Metastatic Breast Carcinoma in the Brain (tissue), 10 donors: ENCODE measurements around a stretch of chr6.

DNA sequence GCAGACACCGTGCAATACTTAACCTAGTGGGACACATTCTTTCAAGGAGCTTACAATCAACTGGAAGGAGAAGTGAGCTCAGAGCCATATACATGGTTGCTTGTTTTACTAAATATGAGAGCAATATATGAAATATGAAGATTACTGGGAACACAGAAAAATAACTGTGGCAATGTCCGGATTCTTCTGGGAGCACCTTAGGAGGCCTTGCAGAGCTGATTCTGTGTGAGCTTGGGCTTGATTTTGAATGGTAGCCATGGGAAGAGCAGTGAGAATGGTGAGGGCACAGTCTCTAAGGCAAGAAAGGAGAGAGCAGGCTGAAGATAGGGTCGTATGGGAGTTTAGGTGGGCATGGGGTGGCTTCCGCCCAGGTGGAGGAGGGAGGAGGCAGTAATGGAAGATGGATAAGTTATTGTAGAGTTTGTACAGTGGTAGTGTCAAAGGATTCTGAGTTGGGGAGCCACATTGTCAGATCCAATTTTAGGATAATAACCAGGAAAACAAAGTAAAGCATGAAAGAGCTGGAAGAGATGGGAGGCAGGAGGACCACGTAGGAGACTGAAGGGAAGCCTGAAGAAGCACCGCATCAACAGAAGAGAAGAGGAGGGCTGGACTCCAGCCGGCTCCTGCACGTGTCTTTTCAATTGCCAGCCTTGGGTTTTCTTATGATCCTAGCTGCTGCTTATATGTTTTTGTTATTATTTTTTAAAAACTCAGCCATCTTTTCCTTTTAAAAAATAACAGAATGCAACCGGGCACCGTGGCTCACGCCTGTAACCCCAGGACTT is 22.1 kb downstream of the CD83 start:
- PRO-cap, 10 experiments: no peak in any of the 10 experiments

DNA sequence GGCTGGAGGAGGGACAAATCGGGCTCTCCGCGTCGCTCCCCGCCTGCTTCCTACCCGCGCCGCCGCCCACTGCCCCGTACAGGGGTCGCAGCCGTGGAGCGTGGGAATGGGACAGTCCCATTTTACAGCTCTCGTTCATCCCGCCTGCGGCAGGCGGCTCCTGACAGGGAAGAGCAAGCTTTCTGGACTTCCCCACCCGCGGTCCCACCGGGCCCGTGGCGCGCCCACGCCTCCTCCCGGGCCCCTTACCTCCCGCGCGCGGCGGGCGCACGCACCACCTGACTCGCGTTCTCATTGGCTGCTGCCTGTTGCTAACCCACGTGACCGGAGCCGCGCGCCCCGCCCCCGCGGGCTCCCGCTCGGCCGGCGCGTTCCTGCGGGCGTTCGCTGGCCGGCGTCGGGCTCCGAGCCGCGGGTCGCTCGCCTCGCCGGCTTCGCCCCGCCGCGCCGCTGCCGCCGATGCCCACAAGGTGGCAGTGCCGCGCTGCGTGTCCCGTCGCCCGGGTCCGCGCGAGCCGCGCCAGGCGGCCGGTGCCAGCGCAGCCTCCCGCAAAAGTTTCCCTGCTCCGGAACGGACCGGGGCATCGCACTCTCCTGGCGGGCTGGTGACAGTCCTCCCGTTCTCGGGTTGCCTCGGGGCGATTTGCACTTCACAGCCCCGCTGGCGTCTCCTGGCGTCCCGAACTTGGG is 93.4 kb downstream of the CD83 start:
- PRO-cap, 10 experiments: peak in 10 of 10 experiments; most common plus-strand start position 383 of the sequence (in 4); most common minus-strand start position 217 of the sequence (in 4)

DNA sequence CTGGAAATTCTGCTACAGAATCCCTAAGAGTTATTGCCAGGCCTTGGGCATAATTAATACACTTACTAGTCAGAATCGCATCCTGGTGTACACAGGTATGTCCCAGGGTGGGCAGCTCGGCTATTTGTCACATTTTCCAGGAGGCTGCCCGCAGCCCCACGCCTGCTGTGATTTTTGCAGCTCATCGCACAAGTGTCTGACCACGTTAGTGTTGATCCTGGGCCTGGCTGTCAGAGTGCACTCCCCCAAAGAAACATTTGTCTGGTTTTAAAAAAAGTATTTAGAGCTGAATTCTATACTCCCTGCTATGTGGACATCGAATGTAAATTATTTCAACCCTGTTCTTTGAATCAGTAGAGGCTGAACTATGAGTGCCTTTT is 105.4 kb downstream of the CD83 start:
- PRO-cap, 10 experiments: no peak in any of the 10 experiments

- PRO-cap, 10 experiments: no peak in any of the 10 experiments
Measured at GRCh38 chr6:14269341-14269955, 151.9 kb downstream of the CD83 start.

DNA sequence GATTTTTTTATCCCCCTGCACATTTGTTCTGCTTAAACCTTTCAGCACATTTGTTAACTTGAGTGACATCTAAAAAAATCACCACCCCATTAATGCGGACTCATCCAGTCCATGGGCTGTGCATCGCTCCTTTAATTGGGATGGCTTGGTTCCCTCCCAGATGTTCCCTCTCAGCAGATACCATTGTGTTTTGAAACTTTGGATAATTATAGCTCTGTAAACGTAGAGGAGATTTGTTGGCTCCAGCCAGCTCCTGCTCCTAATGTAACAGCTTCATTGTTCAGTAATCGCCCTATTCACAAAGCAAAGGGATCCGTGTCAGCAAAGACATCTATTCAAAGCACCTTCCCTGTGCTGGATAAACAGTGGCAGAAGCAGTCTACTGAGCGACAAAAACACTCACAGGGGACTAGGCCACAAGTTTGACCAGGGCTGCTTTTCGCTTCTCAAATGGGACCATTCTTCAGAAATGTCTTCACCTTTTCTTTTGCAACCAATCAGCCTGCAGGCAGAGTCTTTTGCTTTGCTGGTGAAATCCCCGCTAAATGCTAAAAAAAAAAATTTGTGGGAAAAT is 323.9 kb downstream of the CD83 start:
- PRO-cap, 10 experiments: no peak in any of the 10 experiments

DNA sequence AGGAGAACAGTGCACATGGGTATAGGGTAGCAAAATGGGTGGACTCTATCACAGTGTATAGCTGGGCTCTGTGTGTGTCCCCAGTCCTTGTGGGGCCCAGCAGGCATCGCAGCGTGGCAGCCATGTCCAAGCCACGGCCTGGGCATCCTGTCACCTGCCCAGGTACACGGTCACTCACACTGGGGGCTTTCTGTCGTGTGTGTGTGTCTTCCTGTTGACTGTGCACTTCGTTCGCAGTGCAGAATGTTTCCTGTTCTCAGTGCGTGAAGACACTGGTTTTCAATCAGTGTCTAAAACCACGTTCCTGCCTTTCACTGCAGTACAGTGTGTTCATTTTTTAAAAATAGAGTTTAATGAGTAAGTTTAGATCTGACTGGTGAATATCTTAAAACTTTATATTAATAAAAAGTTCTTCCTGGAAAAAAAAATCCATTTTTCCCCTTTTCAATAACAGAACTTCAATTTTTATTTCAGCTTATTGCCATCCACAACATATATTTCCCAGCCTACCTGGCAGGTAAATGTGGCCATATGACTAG is 523.1 kb upstream of the JARID2 start:
- PRO-cap, 10 experiments: no peak in any of the 10 experiments

DNA sequence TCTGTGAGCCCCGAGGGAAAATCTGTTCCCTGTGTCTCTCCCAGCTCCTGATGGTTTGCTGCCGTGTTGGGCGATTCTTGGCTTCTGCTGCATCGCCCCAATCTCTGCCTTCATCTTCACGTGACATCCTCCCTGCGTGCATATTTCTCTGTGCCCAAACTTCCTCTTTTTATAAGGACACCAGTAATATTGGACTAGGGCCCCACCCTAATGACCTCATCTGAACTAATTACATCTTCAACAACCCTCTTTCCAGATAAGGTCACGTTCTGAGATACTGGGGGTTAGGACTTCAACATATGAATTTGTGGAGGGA is 355.7 kb upstream of the JARID2 start:
- PRO-cap, 10 experiments: peak in 1 of 10 experiments; most common minus-strand start position 86 of the sequence (in 1)

DNA sequence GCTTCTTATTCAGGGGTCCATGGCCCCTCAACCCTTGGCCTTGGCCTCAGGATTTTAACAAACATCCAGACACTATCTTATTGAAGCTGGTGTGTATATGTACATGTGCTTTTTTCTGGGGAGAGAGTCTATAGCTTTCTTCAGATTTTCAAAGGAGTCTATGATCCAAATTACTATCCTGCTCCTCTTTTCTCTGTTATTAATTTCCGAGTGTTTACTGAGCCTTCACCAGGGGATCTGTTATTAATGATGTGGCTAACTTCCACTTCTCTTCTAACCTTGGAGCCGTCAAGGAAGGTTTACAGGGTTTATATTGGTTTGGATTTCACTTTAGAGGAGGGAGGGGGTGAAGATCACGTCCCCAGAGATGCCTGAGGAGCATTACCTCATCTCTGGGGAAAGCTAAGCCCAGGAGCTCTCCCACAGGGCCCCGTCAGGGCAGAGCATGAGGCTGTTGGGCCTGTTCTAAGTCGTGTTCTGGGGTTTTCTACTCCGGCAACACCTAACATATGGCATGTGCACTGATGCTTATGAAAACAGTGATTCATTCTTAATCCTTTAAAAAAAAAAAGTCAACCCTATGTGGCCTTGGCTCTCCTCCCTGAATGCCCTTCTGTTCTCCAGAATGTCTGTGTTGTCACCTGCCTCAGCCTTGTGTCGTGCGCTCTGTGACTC is 97.6 kb upstream of the JARID2 start:
- PRO-cap, 10 experiments: peak in 1 of 10 experiments; most common minus-strand start position 479 of the sequence (in 1)

DNA sequence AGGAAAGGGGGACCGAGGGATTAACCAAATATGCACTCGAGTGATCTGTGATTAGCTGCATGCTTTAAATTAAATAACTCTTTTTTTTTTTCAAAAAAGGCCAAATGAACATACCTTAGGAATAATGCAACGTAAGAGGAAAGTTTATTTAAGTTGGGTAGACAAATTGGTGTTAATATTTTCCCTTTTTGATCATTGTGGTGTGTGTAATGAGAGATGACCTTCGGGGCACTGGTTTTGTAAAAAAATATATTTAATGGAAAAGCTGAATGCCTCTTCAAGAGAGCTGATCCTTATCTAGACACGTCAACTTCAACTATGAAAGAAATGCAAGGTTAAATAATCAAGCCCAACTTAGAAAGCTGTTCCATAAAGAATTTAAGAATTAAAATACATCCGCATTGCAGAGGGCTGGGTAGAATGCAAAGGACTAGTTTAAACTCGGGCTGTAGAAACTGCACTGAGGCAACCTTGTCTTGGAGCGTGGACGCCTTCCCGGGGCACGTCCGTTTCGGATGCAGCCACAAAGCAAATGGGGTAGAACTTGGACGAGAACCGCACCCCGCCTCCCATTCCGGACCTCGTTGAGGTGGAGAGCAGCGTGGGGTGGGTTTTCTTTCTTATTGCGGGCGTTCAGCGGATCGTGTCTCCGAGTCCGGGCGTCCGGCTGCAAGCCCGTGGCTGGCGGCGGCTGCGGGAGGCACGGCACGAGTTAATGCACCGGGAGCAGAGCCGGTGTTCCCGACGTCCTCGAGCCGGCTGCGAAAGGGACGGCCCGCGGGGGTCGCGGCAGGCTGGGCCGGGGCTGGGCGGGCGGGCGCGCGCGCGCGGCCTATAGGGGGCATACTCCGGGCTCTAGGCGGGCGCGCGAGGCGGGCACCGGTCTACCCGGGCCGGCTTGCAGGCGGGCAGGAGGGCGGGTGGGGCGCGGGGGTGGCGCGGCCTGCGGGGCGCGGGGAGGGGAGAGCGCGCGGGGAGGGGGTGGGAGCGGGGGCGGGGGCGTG is 1.9 kb downstream of the JARID2 start:
- PRO-cap, 10 experiments: peak in 9 of 10 experiments; most common plus-strand start position 401 of the sequence (in 6); most common minus-strand start position 533 of the sequence (in 6)

GRCh38 chr6:15253575-15254746 is 8.1 kb downstream of the JARID2 start:
- PRO-cap, 10 experiments: no peak in any of the 10 experiments

DNA sequence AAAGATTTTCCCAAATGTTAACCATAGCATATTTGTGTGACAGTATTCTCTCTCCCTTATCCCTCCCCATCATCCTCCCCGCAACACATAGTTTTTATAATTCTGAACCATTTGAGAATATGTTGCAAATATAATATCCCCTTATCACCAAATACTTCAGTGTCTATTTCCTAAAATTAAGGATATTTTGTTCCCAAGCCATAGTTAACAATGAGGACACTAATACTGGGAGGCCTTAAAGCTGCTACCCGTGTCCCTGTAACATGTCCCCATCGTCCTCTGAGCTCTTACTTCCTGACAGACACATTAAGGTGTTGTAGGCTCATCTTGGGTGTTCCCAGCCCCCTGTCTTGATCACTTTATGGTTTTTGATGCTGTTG is 50.6 kb downstream of the JARID2 start:
- PRO-cap, 10 experiments: no peak in any of the 10 experiments

GRCh38 chr6:15298939-15299480 is 53.1 kb downstream of the JARID2 start:
- PRO-cap, 10 experiments: no peak in any of the 10 experiments

DNA sequence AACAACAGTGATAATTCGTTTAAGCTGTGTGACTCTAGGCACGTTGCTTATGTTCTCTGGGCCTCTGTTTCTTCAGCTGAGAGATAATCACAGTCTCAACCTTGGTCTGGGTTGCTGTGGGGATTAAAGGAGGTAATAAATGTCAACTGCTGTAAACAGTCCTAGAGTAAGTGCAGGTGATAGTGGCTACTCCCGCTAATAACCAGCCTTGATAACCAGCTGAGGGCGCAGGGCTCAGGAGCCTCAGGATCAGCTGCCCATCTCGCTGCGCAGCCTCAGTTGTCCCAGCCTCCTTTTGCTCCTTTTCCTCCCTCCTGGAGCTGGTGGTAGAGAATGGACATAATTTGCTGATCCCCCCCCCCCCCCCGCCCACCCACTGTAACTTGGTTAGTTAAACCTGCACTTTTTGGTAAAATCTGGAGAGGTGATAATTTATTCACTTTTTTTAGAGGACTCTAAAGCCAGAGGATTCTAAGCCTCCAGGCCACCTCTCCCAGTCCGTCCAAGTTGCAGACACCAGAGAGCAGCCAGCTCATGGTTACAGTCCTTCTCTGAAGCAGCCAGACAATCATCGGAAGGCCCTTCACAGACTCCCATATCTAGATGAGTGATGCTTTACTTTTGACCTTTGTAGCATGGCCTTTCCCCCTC is 58.2 kb downstream of the JARID2 start:
- PRO-cap, 10 experiments: no peak in any of the 10 experiments

DNA sequence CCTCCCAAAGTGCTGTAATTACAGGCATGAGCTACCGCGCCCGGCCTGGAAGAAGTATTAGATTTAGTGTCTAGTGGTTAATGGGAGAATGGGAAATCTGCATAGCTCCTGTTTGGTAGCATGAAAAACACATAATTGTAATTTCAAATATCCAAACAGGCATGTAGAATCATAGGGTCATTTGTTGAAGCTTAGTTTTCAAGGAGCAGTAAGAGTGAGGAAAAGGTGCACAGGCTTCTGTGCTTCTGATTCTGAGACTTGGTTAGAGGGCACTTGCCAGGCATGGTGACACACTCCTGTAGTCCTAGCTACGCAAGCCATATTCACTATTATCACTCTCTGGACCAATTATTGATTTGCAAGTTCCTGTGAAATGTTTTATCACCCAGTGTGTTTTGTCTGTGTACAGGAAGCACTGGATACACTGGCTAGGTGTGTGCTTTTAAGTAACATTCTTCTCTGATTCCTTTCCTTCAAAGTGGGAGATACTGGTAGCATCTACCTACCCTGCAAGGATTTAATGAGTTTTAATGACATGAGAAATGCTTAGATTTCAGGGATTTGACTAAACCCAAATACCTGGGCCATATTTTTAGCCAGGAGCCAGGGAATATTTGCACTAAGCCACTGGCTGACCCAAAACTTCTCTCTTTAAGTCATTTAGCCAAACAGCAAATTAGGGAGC is 76.3 kb downstream of the JARID2 start:
- PRO-cap, 10 experiments: no peak in any of the 10 experiments

GRCh38 chr6:15350695-15351137 is 104.8 kb downstream of the JARID2 start:
- PRO-cap, 10 experiments: no peak in any of the 10 experiments

DNA sequence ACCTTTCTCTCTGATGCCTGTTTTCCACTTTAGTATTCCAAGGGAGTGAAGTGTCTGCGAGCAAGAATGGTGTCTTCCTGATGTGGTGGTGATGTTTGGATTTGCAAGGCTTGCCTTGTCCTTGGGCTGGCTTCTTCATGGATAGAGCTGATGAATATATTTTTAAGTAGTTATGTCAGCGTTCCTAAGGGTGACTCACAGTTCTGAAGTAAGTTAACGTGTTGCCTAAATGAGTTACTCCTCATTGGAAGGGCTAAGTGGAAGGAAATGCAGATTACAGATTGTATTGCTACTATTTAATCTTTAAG is 197.2 kb downstream of the JARID2 start:
- PRO-cap, 10 experiments: no peak in any of the 10 experiments

GRCh38 chr6:15495222-15495651 is 167.6 kb downstream of the DTNBP1 start:
- PRO-cap, 10 experiments: no peak in any of the 10 experiments

GRCh38 chr6:15500754-15501849 is 161.7 kb downstream of the DTNBP1 start:
- PRO-cap, 10 experiments: peak in 1 of 10 experiments; most common plus-strand start chr6:15501523 (in 1); most common minus-strand start chr6:15501473 (in 1)

DNA sequence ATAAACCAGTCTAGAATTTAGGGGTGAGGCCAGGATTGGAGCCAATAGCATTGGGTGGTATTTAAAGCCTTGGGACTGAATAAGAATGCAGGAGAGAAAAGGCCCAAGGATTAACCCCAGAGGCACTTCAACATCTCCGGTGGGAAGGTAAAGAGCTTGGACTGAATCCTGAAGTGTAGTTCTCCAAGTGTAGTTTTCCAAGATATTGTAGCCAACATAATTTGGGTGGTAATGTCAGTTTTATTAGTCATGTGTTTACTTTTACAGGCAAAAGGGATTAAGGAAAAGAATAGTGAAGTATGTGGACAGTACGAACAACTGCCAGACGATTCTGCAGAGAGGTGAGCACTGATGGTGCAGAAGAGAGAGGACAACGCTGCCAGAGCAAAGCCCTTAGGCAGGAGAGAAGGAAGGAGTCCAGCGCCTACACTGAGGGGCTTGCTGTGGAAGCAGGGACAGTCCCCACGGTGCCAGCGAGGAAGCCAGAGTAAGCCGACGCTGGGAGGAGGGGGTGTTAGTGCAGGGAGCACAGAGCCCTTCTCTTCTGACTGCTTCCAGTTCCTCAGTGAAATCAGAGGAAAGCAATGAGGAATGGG is 85.0 kb downstream of the DTNBP1 start:
- PRO-cap, 10 experiments: peak in 2 of 10 experiments; most common plus-strand start position 324 of the sequence (in 2)

DNA sequence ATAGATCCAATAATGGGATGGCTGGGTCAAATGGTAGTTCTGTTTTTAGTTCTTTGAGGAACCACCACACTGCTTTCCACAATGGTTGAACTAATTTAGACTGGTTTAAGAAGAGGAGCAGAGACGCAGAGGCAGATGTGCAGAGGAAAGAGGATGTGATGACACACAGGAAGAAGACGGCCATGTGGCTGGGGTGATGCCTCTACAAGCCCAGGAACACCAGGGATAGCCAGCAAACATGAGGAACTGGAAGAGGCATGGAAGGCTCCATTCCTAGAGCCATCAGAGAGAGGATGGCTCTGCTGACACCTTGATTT is 218.3 kb upstream of the DTNBP1 start:
- PRO-cap, 10 experiments: no peak in any of the 10 experiments